ENCODE measurements around a stretch of chr1.

GRCh38 chr1:165696649-165697174, 1.6 kb downstream of the ALDH9A1 start:
- PRO-cap, result unidirectional peak, plus-strand start at chr1:165696811
- RAMPAGE, long total RNA, 2 experiments, result no peak in any of the 2 experiments

DNA sequence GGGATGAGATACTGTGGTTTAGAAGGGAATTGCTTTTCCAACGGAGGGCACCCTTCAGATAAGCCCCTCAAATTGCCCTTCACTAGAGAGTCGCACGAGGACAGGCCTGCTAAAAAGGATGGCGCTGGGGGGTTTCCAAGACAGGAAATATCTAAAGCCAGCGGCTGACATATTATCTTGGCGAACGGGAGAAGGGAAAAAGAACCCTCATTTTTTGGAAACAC, 527 bp upstream of the UCK2 start:
- PRO-cap, result no peak
- RAMPAGE, long total RNA, 2 experiments, result no peak in any of the 2 experiments

GRCh38 chr1:165900434-165901447, 73.3 kb downstream of the UCK2 start:
- PRO-cap, result no peak
- RAMPAGE, long total RNA, 2 experiments, result no peak in any of the 2 experiments

- PRO-cap, result bidirectional peak, plus-strand start at chr1:166839992, minus-strand start at chr1:166839907
- RAMPAGE, long total RNA, 2 experiments, result no peak in any of the 2 experiments
Observed at GRCh38 chr1:166839739-166840093, 441 bp downstream of the POGK start.

DNA sequence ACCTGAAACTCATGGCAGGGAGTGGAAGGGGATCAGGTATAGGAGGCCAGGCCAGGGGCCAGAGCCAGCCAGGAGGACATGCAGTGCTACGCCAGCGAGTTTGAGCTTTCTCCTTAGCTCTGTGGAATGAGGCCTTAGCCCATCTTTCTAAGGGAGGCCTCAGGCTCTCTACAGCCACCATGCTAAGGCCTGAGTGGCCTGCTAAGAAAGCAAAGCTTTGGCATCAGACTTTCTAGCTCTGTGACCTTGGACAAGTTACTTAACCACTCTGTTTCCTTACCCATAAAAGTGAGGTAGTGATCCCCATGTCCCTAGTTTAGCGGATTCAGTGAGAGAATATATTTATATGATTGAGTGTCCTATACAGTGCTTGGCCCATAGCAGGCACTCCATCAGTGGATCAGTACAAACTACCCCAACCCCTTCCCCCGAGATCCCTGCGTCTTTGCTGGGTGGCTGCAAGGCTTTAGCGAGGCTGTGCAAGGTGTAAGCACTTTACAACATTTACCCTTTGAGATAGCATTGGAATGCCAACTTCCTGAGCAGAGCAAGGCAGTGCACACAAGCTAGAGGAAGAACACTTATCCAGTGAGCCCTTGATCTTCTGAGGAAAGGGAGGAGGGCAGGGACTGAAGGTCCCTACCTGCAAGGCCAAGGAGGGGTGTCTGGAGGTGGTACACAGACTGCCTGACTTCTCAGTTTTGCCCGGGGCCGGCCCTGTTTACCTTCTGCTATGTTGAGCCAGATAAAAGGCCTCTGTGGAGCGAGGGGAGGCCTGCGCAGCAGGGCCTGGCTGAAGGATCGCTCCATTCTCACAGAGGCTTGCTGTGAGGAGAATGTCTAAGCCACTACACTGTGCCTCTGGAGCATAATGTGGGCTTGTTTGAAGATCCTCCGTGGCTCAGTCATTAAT, 4.2 kb downstream of the POGK start:
- PRO-cap, result no peak
- RAMPAGE, long total RNA, 2 experiments, result no peak in any of the 2 experiments

- PRO-cap, result no peak
- RAMPAGE, long total RNA, 2 experiments, result no peak in any of the 2 experiments
Observed at GRCh38 chr1:167105231-167105887, 11.5 kb downstream of the STYXL2 start.

- PRO-cap, result no peak
- RAMPAGE, long total RNA, 2 experiments, result no peak in any of the 2 experiments
Observed at GRCh38 chr1:167255833-167256343, 35.2 kb downstream of the POU2F1 start.

DNA sequence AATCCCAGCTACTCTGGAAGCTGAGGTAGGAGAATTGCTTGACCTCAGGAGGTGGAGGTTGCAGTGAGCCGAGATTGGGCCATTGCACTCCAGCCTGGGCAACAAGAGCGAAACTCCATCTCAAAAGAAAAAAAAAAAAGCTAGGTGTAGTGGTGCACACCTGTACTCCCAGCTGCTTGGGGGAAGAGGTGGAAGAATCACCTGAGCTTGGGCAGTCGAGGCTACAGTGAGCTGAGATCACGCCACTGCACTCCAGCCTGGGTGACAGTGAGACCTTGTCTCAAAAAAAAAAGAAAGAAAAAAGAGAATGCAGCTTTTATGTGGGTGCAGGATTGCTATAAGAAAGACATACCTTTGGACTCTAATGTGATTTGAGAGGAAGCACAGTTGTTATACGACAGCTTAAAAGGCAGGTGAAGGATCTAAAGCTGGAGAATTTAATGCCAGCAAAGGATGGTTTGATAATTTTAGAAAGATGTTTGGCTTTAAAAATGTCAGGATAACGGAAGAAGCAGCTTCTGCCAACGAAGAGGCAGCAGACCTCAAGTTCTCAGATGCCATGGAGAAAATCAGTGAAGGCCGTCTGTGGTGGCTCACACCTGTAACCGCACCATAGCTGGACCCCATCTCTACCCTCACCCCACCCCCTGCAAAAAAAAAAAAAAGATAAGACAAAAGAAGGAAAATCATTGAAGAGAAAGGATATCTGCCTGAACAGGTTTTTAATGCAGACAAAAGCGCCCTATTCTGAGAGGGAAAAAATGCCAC, 116.5 kb downstream of the POU2F1 start:
- PRO-cap, result no peak
- RAMPAGE, long total RNA, 2 experiments, result no peak in any of the 2 experiments

GRCh38 chr1:167416207-167417097, 101.9 kb downstream of the CD247 start:
- PRO-cap, result no peak
- RAMPAGE, long total RNA, 2 experiments, result no peak in any of the 2 experiments

DNA sequence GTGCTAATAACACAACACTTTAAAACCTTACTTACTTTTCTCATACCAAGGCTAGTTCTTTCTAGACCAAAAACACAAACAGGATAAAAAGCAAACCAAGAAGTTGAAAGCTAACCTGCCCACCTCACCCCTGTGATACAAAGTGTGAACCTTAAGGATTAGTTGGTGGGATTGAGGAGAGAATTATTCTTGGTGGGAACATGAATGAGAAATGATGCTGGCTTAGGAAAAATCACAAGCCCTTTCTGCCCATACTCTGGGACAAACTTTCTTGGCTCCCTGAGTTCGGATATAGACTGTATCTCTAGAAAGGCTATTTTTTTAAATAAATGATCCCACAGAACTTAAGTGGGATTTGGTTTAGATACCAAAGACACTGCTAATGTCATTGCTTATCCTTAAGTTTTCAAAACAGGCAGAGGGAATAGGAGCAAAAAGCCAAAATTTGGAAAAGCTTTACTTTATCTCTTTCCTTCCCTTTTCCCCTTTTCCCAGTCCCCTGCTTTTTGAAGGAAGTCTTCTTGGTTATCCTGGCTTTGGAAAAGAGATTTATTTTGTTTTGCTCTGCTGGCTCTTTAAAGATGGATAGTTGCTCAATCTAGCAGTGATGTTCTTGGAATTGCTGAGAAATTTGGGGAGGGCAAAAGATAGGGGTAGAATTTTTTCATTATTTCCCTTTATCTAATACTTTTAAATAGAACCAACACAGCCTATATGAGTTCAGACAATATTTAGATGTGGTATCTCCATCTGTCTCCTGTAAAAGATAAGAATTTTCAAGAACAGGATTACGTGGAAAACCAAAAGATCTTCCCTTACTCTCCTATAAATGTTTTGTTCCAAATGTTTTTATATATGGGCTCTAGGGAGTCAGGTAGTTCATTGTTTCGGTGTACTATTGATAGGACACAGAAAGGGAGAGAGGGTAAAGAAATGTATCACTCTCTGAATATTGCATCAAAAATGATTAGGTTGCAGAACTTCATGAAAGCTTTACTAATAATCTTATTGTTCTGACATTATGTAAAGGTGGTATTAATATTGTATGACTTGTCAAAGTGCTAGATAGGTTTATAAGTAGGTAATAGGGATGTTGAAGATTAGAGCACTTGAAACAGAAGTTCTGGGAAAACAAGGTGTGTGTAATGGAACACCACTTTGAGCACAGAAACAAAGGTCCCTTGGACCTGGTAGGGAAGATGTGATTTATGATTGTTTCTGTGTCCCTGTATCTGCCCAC, 95.5 kb downstream of the CD247 start:
- PRO-cap, result no peak
- RAMPAGE, long total RNA, 2 experiments, result no peak in any of the 2 experiments

GRCh38 chr1:167426868-167427317, 91.4 kb downstream of the CD247 start:
- PRO-cap, result no peak
- RAMPAGE, long total RNA, 2 experiments, result no peak in any of the 2 experiments

GRCh38 chr1:167432387-167432732, 86.0 kb downstream of the CD247 start:
- PRO-cap, result no peak
- RAMPAGE, long total RNA, 2 experiments, result no peak in any of the 2 experiments

DNA sequence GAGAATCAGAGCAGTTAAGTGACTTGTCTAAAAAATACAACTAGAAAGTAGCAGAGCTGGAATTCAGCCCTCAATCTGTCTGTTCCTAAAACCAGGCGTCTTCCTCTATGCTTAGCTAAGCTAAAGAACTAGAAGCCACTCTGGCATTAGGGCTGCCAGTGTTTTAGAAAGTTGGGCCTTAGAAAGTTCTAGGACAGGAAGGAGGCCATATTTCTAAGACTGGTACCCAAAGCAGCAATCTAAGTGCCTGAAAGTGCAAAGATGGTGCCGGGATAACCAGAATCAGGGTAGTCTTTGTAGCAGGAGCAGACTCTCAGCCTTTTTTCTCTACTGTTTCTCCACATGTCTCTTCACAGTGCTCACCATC, 1.3 kb upstream of the RCSD1 start:
- PRO-cap, result no peak
- RAMPAGE, long total RNA, 2 experiments, result no peak in any of the 2 experiments

GRCh38 chr1:167633899-167634432, 3.9 kb downstream of the RCSD1 start:
- PRO-cap, result no peak
- RAMPAGE, long total RNA, 2 experiments, result no peak in any of the 2 experiments

- PRO-cap, result no peak
- RAMPAGE, long total RNA, 2 experiments, result no peak in any of the 2 experiments
Observed at GRCh38 chr1:167642029-167642834, 12.2 kb downstream of the RCSD1 start.

DNA sequence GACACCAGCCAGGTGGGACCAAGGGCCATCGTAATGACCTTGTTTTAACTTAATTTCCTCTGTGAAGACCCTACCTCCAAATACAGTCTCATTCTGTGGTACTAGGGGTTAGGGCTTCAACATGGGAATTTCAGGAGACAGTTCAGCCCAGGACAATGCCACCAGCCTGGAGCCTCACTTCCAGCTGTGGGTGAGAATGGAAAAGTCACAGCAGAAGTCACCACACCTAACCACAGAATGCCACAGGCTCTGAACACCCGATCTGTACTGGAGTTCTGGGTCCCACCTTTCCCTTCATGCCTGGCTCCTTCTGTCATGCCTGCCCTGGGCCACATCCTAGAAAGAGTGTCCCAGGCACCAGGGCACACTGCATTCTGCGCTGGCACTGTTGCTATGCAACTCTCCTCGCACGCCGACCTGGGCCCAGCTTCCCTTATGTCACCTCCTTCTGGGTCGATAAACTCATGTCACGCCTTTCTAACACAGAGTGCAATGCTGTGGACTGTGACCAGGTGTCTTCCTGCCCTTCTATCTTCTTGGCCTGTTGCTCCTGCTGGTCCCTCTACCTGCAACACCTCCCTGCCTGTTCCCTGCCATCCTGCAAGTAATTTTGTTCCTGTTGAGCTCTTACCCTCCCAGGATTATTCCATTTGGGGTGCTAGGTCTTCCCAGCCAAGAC, 21.2 kb downstream of the RCSD1 start:
- PRO-cap, result no peak
- RAMPAGE, long total RNA, 2 experiments, result no peak in any of the 2 experiments

GRCh38 chr1:167720929-167721605, 715 bp upstream of the MPZL1 start:
- PRO-cap, result unidirectional peak, plus-strand start at chr1:167721192
- RAMPAGE, long total RNA, 2 experiments, result no peak in any of the 2 experiments

- PRO-cap, result no peak
- RAMPAGE, long total RNA, 2 experiments, result no peak in any of the 2 experiments
Observed at GRCh38 chr1:167787800-167788441, 66.1 kb downstream of the MPZL1 start.

DNA sequence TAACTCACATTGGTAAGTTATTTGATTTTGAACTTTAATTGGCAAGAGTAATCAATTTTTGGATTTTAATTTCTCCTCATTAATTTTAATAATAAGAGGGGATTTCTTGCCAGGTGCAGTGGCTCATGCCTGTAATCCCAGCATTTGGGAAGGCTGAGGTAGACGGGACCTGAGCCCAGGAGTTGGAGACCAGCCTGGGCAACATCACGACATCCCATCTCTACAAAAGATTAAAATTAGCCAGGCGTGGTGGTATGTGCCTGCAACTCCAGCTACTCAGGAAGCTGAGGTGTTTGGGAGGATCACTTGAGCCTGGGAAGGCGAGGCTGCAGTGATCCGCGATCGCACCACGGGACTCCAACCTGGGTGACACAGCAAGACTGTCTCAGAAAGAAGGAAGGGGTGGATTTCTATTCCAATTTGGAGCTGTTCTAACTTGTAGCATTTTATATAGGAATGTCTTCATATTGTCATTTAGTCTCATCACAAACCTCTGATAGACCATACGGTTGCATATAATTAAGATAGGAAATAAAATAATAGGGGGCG, 93.3 kb downstream of the ADCY10 start:
- PRO-cap, result bidirectional peak, plus-strand start at position 305 of the sequence, minus-strand start at position 272 of the sequence
- RAMPAGE, long total RNA, 2 experiments, result no peak in any of the 2 experiments

DNA sequence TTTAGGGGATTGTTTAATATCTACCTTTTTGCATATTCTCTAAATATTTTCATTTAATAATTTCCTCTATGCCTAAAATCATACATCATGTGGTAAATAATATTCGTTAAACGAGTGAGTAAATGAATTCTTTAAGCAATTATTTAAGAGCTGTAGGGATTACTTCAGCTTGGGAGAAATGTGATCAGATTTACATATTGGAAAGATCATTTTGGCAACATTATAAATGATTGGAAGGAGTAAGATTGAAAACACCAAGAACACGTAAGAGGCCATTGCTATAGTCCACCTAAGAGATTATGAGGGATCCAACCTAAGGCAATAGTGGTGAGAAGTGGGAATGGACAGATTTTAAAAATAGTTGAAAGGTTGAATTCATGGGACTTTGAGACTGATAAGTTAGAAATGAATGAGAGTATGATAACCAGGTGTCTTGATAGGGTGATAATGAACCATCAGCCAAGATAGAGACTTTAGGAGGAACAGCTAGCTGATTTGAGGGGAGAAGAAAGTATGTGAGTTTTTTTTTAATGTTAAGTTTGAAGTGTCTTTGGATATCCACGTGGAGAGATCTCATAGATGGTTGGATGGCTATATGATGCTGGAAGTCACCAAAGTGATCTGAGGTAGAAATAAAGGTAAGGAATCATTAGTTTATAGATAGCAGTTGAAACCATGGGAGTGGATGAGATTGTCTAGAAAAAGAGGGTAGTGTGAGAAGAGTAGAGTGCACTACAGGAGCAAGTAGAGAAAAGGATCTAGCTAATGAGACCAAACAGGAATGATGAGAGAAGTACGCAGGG, 89.5 kb upstream of the MPC2 start:
- PRO-cap, result no peak
- RAMPAGE, long total RNA, 2 experiments, result no peak in any of the 2 experiments

Measured in lower leg skin (tissue), 2 donors.